ENCODE data around the gene STT3B.

DNA sequence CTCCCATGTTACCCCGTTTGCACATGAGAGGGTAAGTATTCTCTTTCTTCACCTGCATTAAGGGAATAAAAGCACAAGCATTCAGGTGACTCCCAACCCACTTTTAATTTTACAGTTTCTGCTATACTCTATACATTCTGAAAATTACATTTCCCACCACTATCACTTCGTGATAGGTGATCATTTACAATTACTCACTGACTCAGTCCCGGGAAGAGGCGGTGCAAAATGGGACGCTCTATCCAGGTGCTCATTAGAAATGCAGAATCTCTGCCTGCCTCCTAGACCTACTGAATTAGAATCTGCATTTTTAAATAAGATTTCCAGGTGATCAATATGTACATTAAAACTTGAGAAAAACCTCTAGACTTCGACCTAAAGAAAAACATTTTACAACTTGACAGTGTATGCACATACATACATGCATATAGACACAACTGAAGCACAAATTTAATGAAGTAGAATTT is 691 bp upstream of the TGFBR2 start:
- PRO-cap, 2 experiments: peak in 1 of 2 experiments; most common plus-strand start position 200 of the sequence (in 1)

DNA sequence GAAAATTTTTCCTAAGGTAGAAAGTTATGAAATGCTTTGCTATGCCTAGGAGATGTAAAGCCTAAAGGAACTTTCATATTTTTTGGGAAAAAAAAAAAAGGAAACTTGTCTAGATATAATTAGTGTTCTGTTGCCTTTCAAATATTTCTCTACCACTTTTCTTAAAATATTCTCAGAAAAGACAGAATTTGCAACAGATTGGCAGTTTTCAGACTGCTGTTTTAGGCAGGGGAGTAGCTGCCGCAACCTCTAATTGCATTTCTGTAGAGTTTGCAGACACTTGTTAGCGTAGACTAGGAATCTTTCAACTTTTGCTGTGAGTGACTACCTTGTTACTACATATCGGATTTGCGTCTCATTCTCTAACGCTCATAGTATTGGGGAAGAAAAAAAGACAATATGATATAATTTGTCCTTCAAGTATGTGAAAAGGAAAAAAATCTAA is 10.6 kb downstream of the TGFBR2 start:
- PRO-cap, 2 experiments: no peak in any of the 2 experiments

GRCh38 chr3:30617441-30617896 is 11.1 kb downstream of the TGFBR2 start:
- PRO-cap, 2 experiments: no peak in any of the 2 experiments

DNA sequence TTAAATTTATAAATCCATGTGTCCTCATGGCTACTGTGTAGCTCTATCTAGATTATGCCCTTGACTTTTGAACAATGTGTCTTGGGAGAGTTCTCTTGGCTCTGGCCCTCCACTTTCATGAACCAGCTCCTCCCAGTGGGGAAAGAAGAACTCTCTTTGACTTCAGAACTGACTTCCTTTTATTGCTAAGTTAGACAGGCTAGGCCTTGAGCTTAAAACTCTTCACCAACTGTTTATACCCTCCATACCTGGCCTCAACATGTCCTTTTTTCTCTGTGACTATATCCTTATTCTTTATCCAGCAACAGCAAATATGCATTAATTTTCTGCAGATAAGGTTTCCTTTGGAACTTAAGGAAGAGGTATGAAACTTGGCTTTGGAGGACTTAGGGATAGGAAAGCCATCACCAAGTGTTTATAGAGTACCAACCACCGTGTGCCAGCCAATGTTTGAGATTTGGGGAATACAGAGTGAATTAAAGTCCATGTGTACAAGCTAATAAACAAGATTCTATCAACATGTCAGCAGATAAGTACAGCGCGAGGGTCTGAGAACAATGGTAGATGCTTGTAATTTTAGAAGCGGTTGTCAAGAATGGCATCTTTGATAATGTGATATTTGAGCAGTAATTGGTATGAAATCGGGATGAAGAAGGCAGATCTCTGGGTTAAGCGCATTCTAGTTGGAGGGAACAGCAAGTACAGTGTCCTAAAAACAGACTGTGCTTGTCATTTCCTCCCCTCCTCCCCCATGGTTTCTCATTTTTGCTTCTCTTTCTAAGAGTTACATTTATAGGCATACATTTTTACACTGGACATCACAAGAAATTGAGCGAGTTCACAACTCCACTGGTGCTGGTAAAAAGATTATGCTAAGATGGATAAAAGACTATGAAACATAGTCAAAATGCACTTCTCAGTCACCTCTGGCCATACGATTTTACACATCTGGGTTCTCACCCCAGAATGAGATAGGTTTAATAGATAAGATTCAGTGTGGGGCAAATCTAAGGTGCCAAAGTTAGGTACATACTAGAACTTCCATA is 23.2 kb downstream of the TGFBR2 start:
- PRO-cap, 2 experiments: no peak in any of the 2 experiments

DNA sequence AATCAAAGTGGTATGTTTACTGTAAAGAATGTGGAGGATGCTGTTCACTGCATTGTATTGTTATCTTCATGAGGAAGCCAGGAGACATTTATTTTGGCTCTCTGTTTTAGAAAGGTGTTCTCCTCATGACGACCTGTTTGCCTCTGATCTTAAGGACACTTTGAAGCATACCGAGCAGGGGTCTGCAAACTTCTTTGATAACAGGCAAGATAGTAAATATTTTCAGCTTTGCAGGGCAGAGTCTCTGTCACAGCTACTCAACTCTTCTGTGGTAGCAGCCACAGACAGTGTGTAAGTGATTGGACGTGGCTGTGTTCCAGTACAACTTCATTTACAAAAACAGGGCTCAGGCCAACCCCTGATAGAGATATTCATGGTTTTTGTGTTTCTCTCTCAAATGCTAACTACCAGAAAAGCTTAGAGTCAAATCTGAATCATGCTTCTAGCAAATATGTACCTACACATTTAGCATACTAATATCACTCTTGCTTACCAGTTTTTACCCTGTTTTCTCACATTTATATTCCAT is 51.5 kb downstream of the TGFBR2 start:
- PRO-cap, 2 experiments: no peak in any of the 2 experiments

- PRO-cap, 2 experiments: no peak in any of the 2 experiments
Observed at GRCh38 chr3:30668802-30669857, 62.7 kb downstream of the TGFBR2 start.

DNA sequence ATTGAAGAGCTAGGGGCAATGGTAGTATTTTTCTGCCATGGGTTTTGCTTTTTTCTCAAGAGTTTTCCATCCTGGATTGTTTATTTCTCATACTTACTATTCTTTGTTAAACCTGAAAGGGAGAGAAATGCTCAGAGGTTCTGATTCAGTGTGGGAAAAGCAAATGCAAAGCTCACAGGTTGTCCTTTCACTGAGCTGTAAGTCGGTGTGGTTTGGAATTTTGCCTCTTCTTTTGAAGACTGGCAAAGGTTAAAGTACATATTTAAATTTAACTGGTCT is 247.0 kb upstream of the STT3B start:
- PRO-cap, 2 experiments: peak in 1 of 2 experiments; most common minus-strand start position 192 of the sequence (in 1)

DNA sequence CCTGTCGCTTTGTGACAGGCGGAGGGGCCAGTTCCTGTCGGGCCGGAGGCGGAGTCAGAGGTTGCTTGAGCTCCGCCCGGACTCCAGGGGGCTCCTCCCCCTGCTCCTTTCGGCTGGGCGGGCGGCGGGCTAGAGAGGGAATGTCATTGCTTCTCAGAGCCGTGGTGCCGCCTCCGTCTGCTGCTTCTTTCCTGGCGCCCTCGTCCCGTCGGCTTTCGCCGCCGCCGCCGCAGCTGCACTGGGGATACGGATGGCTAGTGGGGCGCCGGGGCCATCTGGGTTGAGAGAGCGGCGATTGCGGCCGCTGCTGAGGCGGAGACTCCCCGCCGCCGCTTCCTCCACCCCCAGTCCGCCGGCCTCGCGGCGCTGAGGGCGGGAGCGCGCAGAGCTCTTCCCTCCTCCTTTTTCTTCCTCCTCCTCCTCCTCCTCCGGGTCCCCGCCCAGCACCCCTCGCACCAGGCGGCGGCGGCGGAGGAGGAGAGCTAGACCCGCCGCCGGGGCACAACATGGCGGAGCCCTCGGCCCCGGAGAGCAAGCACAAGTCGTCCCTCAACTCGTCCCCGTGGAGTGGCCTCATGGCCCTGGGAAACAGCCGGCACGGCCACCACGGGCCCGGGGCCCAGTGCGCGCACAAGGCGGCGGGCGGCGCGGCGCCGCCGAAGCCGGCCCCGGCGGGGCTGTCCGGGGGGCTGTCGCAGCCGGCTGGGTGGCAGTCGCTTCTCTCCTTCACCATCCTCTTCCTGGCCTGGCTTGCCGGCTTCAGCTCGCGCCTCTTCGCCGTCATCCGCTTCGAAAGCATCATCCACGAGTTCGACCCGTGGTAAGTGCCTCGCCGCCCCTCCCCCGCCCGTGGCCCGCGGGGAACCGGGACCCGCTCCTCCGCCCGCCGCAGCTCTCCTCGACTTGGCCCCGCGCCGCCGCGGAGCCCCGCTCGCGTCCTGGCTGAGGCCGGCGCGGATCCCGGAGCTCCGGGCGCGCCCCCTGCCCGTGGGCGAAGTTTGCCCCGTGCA is at the start of gene STT3B:
Gene STT3B (plus strand): TSS at position 433 of the 1,010 bp plus-strand sequence.
- PRO-cap, 2 experiments: peak in 2 of 2 experiments; most common plus-strand start position 146 of the sequence (in 2); most common minus-strand start position 368 of the sequence (in 2)

DNA sequence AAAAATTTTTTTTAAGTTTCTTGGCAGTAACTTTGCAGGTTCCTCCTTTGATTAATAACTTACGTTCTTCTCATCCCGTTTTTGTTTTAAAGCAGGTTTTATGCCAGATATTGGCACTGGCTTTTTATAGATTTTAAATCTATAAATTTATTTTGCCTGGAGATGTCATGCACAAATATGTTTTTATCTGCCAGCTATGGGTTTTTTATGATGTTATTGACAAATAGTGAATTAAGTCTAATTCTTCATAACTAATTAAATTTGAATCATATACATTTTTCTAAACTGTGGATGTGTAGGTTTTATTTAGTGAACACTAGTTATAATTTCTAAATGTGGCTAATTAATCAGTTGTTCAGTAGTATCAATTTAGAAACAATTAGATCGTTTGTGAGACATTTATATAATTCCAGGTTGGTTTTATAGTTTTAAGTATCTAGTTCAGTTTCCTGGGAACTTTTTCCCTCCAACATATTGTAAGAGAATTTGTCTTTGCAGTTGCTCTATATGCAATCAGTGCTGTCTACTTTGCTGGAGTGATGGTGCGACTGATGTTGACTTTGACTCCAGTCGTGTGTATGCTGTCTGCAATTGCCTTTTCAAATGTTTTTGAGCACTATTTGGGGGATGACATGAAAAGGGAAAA is 89.0 kb downstream of the STT3B start:
- PRO-cap, 2 experiments: no peak in any of the 2 experiments

DNA sequence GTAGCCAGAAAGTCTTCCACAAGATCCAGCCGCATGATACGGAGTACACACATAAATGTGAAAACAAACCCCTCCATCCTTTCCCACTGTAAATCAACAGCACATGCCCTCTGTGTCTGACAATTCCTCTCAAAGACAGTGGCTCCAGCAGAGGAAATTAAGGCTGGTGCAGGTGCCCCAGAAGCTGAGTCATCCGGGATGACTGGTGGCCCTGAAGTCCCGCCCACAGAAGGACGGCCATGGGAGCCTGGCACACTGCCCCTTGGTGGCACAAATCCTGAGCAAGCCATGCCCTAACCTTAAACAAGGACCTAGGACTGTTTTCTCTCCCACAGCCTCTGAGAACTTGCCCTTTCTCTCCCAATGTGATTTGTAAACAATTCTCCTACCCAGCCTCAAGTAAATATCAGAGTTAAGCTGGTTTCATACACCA is 172.2 kb downstream of the STT3B start:
- PRO-cap, 2 experiments: no peak in any of the 2 experiments

- PRO-cap, 2 experiments: no peak in any of the 2 experiments
Observed at GRCh38 chr3:31876332-31876902, 104.6 kb downstream of the OSBPL10 start.

GRCh38 chr3:31968889-31969441 is 12.1 kb downstream of the OSBPL10 start:
- PRO-cap, 2 experiments: no peak in any of the 2 experiments

DNA sequence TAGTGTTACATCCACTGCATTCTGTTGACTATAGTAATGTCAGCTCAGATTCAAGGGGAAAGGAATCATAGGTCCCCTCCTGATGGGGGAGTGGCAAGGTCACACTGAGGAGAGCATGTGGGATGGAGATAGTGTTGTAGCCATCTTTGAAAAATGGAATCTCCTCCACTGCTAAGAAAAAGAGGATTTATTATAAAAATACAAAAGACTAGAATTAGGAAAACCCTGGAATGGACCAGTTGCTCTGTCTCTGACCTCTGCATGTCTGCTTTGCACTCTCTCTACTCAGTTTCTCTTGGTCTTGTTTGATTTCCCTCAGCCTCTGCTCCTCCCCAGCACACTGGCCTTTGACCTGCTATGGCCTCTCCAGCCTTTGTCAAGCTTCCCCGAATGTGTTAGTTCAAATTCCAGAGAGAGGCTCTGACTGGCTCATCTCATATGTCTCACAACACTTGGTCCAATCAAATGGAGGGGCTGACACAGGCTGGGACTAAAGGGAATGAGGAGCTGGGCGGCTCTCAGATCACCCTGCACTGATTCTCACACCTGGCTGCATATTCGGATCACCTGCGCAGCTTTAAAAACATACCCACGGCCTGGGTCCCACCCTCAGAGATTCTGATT is 52.5 kb upstream of the CMTM8 start:
- PRO-cap, 2 experiments: peak in 2 of 2 experiments; most common plus-strand start position 288 of the sequence (in 2); most common minus-strand start position 267 of the sequence (in 2)

DNA sequence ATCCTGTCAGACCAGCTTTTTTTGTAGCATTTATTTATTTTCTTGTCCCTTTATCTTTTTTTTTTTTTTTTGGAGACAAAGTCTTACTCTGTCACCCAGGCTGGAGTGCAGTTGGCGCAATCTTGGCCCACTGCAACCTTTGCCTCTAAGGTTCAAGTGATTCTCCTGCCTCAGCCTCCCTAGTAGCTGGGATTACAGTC is 14.7 kb downstream of the CMTM8 start:
- PRO-cap, 2 experiments: no peak in any of the 2 experiments

DNA sequence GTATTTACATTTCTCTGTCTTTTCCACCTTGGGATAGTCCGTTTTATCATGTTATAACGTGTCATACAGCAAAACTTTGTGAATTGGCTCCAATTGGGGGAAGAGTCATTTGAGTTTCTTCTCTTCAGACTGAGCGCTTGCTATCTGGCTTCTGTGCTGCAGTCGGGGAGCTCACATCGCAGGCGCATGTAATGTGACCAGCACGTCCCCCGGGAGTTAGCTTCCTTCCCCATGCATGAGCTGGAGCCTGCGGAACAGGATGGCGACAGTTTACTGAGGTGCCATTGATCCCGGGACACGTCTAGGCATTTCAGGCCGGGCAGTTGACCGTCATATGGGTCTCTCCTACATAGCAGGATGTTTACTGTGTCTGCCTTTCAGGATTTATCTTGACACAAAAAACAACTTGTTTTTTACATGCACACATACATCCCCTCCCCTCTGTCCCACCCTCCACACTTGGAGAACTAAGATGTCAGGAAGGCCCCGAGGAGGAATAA is 44.8 kb downstream of the CMTM8 start:
- PRO-cap, 2 experiments: no peak in any of the 2 experiments

DNA sequence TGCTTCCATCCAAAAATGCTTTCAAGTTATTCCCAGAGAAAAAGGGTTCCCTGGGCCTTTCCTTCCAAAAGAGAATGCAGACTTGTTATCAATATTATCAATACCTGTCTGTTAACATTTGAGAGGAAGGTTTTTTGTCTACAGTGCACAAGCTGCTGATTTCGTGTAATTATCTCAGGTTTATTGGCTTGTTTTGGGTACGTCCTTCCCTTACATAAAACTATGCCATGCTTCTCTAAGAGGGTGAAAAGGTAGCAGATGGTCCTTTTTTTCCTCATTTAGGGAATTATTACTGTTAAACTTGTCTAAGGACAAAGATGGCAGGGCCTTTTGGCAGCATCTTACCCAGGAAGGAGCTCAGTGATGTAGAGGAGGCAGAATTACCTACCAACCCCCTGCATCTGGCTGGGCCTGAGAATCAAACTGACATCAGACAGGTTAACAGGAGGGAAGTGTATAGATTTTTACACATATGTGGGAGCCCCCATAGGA is 67.3 kb upstream of the CMTM7 start:
- PRO-cap, 2 experiments: no peak in any of the 2 experiments

GRCh38 chr3:32371251-32371976 is 20.2 kb upstream of the CMTM7 start:
- PRO-cap, 2 experiments: no peak in any of the 2 experiments

- PRO-cap, 2 experiments: no peak in any of the 2 experiments
Observed at GRCh38 chr3:32414112-32414533, 22.5 kb downstream of the CMTM7 start.

- PRO-cap, 2 experiments: no peak in any of the 2 experiments
Observed at GRCh38 chr3:32424782-32425237, 33.2 kb downstream of the CMTM7 start.

GRCh38 chr3:32455999-32456627 is 46.5 kb downstream of the CMTM6 start:
- PRO-cap, 2 experiments: no peak in any of the 2 experiments